Jejunum (tissue), 1 donor: ENCODE results near the genes TUT1, B3GAT3 and LRRN4CL.

- PRO-cap: unidirectional peak, minus-strand start at chr11:62446349
Observed at GRCh38 chr11:62446107-62446659, 27.4 kb downstream of the SCGB1A1 start.

DNA sequence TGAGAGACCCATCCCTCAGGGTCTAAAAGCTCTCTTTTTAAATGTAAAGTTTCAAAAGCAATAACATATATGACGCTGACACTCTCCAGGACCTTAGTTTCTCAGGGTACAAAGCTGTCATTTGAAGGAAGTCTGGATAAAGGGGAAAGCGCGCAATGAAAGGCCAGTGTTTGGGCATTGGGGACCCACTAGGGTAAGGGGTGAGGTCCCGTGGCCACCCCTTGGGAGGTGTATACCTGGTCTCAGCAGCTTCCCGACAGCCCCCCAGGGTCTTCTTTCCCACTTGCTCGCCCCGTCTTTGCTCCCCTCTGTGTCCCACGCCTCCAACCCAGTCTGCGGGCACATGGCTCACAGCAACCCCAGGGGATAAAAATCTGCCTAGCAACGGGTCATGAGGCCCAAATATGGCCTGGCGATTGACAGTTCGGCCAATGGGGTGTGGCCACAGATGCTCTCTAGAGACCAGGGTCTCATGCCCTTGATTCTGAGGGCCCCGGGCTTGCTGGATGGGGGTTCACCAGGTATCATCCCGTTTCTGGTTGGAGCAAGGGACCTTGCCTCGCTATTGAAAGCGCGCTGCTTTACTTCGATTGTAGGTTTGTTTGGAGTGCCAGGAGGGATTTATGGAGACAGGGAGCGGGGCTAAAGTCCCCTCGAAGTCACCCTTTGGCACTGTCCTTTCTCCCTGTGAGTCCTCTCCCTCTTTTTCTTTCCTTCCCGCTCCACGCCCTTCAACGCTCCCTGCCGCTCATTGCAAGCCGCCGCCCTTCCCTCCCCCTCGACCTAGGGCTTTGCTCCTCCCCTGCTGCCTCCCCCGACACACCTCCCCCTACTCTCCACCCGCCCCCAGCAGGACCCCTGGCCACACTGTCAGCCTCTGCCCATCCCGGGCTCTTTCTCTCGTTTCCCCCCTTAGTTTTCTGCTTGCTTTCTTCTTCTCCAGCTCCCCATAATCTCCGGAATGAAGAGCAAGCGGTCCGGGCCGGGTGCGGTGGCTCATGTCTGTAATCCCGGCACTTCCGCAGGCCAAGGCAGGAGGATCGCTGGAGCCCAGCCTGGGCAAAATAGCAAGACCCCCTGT, 41.3 kb downstream of the AHNAK start:
- PRO-cap: bidirectional peak, plus-strand start at position 867 of the sequence, minus-strand start at position 594 of the sequence

GRCh38 chr11:62591055-62591730, at the start of gene TUT1:
Gene TUT1, minus strand, starts transcription at chr11:62591523.
- PRO-cap: bidirectional peak, plus-strand start at chr11:62591837, minus-strand start at chr11:62591547

DNA sequence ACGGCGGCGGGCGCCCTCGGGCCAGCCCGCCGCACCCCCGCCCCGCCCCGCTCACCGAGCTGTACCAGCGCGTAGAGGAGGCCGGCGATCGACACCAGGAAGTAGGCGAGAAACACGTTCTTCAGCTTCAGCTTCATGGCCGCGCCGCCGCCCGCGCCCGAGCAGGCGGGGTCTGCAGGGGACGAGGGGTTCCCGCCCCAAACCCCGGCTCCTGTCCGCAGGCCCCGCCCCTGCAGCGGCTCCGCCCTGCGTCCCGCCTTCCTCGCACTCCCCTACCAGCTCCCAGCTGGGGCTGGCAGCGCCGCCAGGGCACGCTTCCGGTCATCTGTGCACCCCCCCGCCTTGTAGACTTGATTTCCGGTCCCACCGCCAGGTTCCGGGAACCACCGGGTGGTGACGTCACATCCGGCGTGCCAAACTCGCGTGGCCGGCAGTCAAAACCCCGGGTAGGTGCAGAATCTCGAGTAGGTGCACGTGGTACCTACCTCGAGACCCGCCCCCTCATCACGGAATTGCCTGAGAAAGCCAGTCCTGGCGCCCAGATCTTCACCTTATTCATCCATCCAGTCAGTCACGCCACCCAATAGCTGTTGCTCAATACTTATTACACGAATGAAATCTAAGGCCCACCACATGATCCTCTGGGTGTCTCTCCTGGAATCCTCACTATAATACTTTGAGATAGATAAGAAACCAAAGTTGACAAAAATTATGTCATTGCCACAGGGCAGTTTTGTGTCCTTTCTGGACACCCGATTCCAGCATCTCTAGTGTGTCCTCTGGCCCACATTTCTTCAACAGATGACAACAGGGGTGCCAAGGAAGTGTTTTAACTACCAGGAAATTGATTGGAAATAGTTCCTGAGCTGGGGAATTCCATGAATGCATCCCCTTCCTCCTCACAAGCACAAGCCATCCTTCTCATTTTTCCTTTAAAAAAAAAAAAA, at the start of gene B3GAT3:
B3GAT3 (minus strand) TSS at position 176 of the 947 bp plus-strand sequence.
- PRO-cap: bidirectional peak, plus-strand start at position 372 of the sequence, minus-strand start at position 174 of the sequence

- PRO-cap: no peak
Observed at GRCh38 chr11:62678223-62678462, 730 bp downstream of the UBXN1 start.

- PRO-cap: unidirectional peak, minus-strand start at chr11:62688232
Observed at GRCh38 chr11:62687563-62688529, 1.5 kb downstream of the LRRN4CL start.

- PRO-cap: unidirectional peak, minus-strand start at chr11:62689530
Observed at GRCh38 chr11:62689350-62690391, at the start of gene LRRN4CL. Gene LRRN4CL, minus strand, starts transcription at chr11:62689530.

- PRO-cap: bidirectional peak, plus-strand start at chr11:62709103, minus-strand start at chr11:62709064
Observed at GRCh38 chr11:62708773-62709388, 1.4 kb downstream of the GNG3 start.

GRCh38 chr11:62807186-62807772, 2.0 kb upstream of the NXF1 start:
- PRO-cap: no peak

DNA sequence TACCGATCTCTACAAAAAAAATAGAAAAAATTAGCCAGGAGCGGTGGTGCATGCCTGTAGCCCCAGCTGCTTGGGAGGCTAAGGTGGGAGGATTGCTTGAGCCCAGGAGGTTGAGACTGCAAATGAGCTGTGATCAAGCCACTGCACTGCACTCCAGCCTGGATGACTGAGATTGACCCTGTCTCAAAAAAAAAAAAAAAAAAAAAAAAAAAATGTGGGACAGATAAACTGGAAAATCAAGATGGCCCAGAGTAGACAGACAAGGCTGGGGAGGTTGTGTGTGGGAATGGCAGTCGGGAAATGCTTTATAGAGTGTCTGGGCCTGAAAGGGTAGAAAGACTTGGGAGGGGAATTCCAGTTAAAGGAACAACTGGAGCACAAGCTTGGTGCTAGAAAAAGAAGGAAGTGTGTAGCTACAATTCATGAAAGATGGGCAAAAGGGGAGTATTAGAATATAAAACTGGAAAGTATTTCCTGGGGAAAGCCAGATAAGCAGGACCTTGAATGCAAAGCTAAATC, 18.2 kb upstream of the WDR74 start:
- PRO-cap: no peak

GRCh38 chr11:63245583-63246072, 2.2 kb upstream of the SLC22A25 start:
- PRO-cap: no peak

GRCh38 chr11:63247543-63248170, 4.3 kb upstream of the SLC22A25 start:
- PRO-cap: no peak

- PRO-cap: no peak
Observed at GRCh38 chr11:63529159-63529974, 7.2 kb upstream of the PLAAT4 start.

DNA sequence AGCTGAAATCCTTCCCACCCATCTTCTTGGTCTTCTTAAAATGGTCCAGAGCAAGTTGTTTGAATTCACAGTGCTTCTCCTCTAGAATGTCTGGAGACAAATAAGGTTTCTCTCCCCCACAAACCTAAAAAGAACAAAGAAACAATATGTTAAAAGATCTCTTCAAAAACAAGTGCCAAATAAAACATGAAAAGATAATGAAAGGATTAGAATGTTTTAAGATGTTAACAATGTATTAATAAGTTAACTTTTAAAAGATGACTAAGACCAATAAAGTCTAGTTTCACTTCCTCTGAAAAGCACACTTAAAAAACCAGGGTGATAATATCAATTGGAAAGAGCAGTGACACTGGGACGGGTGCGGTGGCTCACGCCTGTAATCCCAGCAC, 17.1 kb upstream of the PLAAT3 start:
- PRO-cap: unidirectional peak, plus-strand start at position 332 of the sequence

DNA sequence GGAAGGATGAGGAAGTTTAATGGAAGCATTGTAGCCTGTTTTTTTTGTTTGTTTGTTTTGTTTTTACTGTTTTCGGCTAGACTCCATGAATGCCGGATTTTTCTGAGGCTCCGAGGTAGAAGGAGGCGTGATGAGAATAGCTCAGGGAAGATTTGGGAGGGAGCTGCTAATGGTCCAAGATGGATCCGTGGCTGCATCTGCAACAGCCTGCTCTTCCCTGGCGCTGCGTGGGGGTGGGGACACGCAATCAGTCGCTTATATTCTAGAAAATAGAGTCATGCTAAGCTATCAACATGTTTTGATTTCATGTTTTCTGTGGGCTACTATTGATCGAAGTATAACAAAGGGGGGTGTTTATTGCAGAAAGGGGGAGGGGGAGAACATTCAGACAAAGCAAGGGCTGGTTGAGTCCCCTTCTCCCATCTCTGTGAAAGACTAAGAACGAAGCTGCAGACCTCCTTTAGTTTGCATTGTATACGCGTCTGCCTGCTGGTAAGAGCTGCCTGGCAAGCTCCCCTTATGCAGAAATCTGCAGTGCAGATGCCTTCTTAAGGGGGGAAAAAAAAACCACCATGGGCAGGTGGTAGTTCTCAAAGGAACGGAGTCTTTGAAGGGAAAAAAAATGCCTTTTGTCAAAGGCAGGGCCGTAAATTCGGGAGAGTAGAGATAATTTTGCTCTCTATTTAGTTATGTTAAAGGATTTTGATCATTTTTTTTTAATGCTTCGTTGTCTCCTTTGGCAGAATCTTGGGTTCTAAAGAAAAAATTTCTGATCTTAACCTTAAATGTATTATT, 1.2 kb downstream of the RTN3 start:
- PRO-cap: no peak

GRCh38 chr11:63872022-63872874, 33.3 kb downstream of the MARK2 start:
- PRO-cap: no peak

GRCh38 chr11:63909903-63910808, 6.8 kb downstream of the RCOR2 start:
- PRO-cap: no peak

GRCh38 chr11:63944877-63945477, 6.2 kb downstream of the NAA40 start:
- PRO-cap: no peak

- PRO-cap: no peak
Observed at GRCh38 chr11:64027849-64028169, 7.9 kb upstream of the FLRT1 start.

- PRO-cap: no peak
Observed at GRCh38 chr11:64060459-64061059, 24.8 kb downstream of the FLRT1 start.